ENCODE results near the gene TMEM40.

- PRO-cap: no peak
Measured at GRCh38 chr3:12759093-12759767, at the start of gene TMEM40. Gene TMEM40, minus strand, starts transcription at chr3:12759259.

- PRO-cap: no peak
Measured at GRCh38 chr3:12834316-12834510, 7.2 kb downstream of the RPL32 start.

DNA sequence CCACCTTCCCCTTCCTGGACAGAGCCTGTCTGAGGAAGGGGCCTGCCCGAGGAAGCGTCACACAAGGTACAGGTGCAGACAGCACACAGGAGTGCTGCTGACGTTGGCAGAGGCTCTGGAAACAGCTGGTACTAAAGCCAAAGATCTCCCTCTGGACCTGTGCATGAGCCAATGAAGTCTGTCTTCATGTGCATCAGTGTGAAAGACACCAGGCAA lies 71.6 kb upstream of the RPL32 start:
- PRO-cap: no peak

GRCh38 chr3:12926570-12927076 lies 85.3 kb upstream of the RPL32 start:
- PRO-cap: no peak

DNA sequence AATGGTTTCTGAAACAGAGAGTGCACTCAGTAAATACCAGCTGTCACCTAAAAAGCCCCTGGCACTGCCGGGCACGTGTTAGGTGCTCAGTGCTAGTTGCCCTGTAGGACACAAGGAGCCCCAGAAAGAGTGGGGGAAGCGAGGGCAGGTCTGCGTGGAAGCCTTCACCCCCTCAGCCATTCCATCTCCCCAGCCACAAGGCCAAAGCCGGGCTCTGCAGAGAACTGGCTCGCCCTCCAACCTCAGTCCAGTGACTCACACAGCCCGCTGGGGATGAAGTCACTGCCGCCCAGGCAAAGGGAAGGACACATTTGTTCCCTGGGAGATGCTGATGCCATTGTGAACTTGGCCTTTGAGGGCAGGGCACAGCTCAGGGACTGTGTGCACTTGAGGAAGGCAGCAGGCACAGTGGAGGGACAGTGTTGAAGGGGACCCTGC lies 48.2 kb downstream of the IQSEC1 start:
- PRO-cap: no peak

GRCh38 chr3:13223411-13224131 lies 150.3 kb upstream of the IQSEC1 start:
- PRO-cap: no peak

- PRO-cap: no peak
Measured at GRCh38 chr3:13420557-13420815, 364 bp upstream of the NUP210 start.

GRCh38 chr3:13478011-13478545 lies 2.0 kb upstream of the HDAC11 start:
- PRO-cap: no peak

DNA sequence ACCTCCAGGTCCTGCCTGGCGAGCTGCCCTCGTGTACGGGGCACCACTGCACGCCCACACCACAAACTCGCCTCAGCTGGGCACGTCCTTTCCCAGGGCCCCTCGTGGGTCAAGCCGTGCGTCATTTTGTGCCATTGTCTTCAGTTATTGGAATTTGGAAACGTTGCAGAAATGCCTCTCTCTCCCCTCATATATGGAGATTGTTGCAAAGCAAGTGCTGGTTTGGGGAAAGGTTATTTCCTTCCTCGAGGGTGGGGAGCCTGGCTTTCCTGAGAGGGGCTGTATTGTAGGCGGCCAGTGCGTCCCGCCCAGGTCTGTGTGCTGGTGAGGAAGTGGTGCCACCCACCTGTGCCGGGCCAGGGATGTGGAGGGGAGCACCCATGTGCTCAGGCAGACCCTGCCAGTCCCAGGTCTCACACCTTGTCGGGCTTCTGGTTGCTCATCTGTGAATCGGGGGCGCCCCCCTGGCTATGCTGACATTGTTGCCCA lies 4.6 kb downstream of the FBLN2 start:
- PRO-cap: no peak

DNA sequence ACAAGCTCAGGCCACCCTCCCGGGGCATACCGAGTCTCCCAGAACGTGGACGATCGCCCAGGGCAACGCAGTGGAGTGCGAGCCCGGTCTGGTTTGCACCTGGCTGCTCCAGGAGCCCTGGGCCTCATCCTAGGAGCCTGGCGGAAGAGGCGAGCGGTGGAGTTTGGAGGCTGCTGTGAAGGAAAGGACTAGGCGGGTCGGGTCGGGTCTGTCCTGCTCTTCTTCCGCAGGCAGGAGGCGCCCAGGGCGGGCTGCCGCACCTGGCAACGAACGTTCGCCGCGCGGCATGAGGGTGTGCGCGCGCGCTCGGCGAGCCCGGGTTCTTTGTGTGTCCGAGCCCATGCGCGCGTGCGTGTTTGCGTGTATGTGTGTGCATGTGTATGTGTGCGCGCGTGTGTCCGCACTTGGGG lies 291 bp upstream of the SLC6A6 start:
- PRO-cap: bidirectional peak, plus-strand start outside the sequence, minus-strand start at position 326 of the sequence

DNA sequence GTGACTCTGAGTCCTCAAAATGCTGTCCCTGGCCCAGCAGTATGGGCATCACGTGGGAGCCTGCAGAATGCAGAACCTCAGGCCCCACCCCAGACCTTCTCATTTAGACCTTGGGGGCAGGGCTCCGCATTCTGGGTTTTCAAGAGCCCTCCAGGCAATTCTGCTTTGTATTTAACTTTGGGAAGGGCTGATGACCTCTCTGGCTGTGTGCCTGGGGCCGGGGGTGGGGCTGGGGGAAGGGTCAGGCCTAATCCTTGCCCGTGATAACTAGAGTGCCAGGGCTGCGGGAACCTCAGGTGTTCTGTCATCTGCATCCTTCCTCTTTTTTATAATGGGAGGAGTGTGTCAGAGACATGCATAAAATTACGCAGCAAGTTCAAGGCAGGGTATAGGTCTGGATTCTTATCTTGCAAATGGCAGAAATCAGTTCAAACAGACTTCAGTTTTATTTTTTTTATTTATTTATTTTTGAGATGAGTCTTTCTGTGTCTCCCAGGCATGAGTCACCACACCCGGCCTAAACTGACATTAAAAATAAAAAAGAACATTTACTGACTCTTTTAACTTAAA lies 11.2 kb downstream of the SLC6A6 start:
- PRO-cap: no peak

GRCh38 chr3:14429207-14429767 lies 26.9 kb downstream of the SLC6A6 start:
- PRO-cap: no peak

GRCh38 chr3:14457913-14458462 lies 55.6 kb downstream of the SLC6A6 start:
- PRO-cap: no peak

DNA sequence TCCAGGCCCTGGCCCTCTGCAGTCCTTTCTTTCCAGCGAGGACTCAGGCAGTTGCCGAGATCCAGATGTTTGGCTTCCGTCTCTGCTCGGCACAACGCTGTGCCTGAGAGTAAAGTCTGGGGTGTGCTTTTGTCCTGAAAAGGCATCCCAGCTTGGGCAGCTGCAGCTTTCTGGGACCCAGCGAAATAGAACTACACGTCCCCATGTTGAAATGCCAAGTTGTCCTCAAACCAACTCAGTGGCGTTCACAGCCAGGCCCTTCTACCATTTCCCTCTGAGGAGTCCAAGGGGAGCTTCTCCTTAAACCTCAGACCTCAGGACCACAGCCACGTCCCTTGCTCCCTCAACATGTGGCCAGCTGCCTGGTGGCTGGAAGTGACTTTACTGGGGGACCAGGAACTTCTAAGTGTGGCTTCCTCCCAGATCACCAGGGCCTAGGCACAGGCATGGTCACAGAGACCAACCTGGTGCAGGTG lies 23.2 kb downstream of the FGD5 start:
- PRO-cap: no peak

DNA sequence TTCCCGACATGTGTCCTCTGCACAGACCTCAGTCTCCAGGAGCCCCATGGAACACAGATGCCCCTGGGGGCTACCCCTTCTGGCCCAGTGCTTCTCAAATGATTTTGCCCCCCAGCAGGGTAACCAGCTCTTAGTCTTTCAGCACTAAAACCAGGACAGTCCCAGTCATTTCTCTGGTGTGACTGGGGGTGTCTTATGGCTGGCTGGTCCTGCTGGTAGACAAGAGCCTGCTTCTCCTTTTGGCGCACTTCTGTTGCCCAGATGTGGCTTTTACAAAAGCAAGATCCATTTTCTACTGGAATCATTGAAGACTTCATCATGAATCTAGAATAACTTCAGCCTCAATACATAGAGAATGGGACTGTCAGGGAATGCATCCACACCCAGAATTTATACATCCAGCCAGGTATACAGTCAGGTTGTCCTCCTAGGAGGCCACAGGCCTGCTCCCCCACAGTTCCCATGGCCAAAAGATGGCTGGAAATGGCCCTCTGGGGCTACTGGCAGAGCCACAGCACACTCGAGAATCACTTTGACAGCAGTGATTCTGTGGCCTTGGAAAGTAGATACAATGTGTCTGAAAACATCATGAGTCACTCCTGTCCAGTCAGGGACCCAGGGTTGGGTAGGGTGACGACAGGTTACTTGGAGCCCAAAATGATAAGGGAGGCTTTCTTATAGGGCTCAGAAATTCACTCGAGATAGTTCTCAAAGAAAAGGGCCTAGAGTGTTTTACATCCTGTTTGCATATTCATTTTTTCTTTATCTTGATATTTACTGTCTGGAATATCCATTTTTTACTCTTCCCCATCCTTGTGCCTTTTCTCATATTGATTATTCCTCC lies 24.5 kb downstream of the MRPS25 start:
- PRO-cap: no peak

- PRO-cap: no peak
Measured at GRCh38 chr3:15064015-15064277, 1.2 kb downstream of the MRPS25 start.

DNA sequence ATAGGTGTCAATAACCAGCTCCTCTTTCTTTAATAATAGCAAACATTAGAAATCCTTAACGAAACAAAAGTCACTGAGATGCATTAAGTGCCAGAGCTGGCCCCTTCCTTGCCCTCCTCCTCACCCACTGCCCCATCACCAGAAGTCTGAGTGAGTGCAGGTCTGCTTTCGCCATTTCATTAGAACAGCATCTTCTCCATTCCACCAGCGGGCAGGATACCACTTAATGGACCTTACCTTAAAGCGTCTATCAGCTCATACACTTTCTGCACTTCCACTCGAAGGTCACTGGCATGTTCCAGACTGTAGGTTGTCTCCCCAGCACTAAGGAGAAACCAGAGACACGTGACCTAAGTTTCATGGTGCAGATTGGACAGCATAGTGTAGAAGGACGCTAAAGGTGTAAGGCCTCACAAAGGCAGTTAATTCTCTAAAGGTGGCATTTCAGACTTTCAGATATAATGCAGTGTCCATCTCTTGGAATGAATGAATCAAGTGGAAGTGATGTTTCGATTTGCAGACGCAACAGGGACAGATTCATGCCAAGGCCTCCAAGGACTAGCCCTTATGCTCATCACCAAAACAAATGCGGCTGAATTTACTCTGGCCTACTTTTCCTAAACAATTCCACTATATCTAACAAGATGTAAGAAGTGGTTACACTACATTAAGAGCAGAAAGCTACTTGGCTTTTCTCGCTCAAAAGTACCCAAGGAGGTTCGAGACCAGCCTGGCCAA lies 12.9 kb upstream of the MRPS25 start:
- PRO-cap: no peak

GRCh38 chr3:15107299-15107957 lies 8.5 kb upstream of the RBSN start:
- PRO-cap: no peak

GRCh38 chr3:15278350-15278826 lies 54.0 kb downstream of the SH3BP5 start:
- PRO-cap: no peak

DNA sequence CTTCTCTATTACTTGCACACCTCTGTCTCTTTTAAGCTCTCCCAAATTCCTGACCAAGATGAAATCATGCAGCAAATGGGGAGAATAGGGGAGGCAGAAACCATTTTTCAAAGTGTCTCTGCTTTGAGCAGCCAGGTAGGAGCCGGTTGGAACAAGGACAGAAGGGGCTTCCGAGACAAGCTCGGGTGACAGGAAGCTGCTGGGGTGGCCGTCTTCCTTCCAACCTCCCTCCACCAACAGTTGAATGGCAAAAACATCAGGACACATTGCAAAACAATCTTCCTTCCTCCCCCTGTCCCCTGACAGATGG lies 370 bp downstream of the COLQ start:
- PRO-cap: no peak

All from fallopian tube (tissue), 1 donor.